Temporal lobe (tissue), 2 donors: ENCODE data around the genes MBD3L1 and COL5A3.

DNA sequence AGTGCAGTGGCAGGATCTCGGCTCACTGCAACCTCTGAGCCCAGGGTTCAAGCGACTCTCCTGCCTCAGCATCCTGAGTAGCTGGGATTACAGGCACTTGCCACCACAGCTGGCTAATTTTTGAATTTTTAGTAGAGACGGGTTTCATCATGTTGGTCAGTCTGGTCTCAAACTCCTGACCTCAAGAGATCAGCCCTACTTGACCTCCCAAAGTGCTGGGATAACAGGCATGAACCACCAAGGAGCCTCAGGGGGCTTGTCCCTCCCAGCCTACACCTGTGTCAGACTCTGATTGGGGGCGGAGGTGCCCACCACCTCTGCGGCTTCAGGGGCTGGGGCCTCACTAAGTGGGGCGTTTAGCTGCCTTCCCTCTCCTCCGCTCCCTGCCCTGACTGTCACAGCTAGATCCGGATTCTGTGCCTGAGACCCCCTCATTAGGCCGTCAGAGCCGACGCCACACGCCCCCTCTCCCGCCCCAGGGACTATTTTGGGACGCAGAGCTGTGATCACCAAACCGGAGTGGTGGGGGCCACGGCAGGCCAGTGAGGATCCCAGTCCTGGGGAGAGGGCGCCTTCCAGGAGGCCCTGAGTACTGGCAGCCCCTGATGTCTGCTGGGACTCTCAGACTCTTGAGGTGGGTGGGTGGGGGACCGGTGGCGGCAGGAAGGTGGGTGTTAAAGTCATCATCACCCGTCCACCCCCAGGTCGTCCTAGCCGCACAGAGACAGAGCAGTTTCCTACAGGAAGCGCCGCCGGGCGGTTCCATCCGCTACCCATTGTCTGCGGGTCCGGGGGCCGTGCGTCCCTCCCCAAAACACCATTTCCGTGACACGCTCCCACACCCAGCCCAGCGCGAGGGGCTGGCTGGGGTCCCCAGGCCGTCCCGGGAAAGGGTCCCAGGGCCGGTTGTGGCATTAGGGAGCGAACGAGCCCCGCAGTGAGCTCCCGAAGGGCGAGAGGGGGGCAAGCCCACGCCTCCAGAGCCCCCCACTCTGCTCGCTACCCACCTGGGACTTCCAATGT, 707 bp downstream of the KANK3 start:
- RAMPAGE, long total RNA: no peak

GRCh38 chr19:8370466-8371221, 6.7 kb downstream of the ANGPTL4 start:
- RAMPAGE, long total RNA: no peak

DNA sequence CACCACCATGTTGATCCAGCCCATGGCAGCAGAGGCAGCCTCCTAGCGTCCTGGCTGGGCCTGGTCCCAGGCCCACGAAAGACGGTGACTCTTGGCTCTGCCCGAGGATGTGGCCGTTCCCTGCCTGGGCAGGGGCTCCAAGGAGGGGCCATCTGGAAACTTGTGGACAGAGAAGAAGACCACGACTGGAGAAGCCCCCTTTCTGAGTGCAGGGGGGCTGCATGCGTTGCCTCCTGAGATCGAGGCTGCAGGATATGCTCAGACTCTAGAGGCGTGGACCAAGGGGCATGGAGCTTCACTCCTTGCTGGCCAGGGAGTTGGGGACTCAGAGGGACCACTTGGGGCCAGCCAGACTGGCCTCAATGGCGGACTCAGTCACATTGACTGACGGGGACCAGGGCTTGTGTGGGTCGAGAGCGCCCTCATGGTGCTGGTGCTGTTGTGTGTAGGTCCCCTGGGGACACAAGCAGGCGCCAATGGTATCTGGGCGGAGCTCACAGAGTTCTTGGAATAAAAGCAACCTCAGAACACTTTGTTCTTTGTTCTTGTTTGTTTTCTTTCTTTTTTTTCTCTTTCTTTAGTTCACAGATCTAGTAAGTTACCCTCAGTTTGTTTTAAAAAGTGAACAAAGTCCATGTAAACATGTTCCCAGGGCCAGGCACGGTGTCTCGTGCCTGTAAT, 10.0 kb downstream of the ANGPTL4 start:
- RAMPAGE, long total RNA: no peak

DNA sequence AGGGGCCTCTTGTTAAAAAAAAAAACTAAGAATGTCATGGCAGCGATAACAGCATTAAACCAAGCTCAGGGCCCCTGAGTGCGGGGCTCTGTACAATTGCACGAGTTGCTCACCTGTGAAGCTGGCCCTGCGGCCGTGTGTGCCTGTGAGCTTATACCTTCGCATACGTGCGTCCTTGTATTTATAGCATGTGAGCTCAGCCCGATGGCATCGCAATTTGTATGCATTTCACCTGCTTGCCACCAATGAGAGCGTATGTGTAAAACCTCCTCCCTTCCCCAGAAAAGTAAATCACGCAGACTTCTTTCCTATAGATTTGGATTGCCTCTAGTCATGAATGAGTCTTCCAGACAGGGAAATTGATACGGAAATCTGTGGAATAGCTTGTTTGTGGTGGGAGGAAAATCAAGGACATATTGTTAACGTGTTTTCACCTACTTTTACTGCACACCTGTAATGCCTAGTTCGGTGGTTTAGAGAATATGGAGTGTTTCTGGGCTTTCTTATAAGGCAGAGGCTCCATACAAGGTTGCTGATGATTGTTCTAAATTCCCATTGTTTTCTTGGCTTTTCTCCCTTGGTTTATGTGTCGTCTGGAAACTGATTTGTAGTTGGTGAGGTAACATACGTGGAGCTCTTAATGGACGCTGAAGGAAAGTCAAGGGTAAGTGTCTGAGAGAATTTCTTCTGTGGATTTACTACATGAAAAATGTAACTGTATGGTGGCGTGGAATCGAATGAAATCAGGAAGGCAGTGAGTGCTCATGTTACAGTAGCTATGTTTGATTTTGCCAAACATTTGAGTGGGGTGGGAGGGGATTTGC, 17.4 kb downstream of the HNRNPM start:
- RAMPAGE, long total RNA: no peak

- RAMPAGE, long total RNA: no peak
These were observed 21.4 kb downstream of the PRAM1 start for GRCh38 chr19:8481026-8481469.

GRCh38 chr19:8592911-8593305, 15.7 kb upstream of the MYO1F start:
- RAMPAGE, long total RNA: no peak

- RAMPAGE, long total RNA: no peak
These were observed 12.1 kb downstream of the ACTL9 start for GRCh38 chr19:8686481-8686864.

DNA sequence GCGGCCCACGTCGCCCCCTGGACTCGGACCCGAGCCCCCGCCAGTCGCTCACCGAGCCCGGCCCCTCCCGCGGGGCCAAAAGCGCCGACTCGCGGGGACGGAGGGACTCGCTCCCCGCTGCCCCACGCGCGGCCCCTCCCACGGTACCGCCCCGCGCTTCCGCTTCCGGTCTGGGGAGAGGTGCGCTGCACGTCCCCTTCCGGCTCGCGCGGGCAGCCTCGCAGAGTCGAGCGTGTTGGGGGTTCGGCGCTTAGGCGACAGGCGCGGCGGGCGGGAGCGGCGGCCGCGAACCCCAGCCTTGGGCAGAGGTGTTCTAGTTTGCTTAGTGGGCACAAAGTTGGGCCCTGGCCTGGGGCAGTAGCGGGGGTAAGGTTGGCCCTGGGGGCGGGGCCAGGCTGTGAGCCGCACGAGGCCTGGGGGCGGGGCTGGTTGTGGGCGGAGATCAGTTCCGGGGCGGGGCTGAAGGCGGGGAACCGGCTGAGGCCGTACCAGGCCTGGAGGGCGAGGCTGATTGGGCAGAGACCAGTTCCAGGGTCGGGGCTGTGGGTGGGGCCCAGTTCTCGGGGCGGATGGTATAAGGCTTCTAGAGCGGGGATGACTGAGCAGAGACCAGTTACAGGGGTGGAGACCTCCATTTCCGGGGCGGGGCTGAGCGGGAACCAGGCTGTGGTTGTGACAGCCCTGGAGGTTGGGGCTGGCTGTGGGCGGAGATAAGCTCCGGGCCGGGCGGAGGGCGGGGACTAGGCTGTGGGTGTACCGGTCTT, at the start of gene MBD3L1:
Gene MBD3L1 (plus strand): TSS at position 221 of the 764 bp plus-strand sequence.
- RAMPAGE, long total RNA: no peak

- RAMPAGE, long total RNA: no peak
These were observed 33.0 kb upstream of the OR1M1 start for GRCh38 chr19:9053834-9054187.

DNA sequence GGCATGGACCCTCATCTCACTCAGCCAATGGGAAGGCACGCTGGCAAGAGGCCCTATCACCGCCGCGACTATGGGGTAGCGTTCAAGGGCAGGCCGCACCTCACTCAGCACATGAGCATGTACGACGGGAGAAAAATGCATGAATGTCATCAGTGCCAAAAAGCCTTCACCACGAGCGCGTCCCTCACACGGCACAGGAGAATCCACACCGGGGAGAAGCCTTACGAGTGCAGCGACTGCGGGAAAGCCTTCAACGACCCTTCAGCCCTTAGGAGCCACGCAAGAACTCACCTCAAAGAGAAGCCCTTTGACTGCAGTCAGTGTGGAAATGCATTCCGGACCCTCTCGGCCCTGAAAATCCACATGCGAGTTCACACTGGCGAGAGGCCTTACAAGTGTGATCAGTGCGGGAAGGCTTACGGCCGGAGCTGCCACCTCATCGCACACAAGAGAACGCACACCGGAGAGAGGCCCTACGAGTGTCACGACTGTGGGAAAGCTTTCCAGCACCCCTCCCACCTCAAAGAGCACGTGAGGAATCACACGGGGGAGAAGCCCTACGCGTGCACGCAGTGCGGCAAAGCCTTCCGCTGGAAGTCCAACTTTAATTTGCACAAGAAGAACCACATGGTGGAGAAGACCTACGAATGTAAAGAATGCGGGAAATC, 18.5 kb upstream of the OR7D2 start:
- RAMPAGE, long total RNA: no peak

- RAMPAGE, long total RNA: no peak
These were observed 2.0 kb downstream of the ZNF562 start for GRCh38 chr19:9672672-9673607.

DNA sequence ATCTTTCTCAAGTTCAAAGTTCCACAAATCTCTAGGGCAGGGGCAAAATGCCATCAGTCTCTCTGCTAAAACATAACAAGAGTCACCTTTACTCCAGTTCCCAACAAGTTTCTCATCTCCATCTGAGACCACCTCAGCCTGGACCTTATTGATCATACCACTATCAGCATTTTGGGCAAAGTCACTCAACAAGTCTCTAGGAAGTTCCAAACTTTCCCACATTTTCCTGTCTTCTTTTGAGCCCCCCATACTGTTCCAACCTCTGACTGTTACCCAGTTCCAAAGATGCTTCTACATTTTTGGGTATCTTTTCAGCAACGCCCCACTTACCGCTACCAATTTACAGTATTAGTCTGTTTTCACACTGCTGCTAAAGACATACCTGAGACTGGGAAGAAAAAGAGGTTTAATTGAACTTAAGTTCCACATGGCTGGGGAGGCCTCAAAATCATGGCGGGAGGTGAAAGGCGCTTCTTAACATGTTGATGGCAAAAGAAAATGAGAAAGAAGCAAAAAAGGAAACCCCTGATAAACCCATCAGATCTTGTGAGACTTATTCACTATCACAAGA, 2.3 kb downstream of the FBXL12 start:
- RAMPAGE, long total RNA: no peak

DNA sequence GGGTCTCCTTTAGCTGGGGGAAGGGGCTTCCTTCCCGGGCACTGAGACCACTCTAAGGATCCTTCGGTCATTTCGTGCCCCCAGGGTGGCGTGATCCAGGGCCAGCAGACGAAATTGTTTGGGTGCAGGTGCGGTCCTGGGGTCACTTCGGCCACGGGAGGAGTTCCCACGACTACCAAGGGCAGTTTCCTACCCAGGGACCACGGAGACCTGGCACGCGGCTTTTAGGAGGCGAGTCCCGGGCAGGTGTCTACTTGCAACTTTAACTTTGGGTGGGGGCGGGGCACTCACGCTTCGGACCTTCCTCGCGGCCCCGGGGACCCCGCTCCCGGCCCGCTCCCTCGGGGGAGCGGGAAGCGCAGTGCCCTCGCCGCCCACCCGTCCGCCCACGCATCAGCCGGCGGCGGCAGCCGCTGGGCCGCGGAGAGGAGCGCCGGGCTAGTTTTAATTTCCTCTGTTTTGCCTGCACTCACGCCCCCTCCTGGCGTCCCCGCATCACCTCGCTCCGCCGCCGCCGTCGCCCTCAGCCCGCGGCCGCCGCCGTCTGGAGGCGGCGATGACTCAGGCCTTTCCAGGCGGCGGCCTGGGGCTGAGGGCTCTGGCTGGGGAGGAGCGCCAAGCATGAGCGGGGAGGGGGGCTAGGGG, 21.8 kb downstream of the OLFM2 start:
- RAMPAGE, long total RNA: no peak

DNA sequence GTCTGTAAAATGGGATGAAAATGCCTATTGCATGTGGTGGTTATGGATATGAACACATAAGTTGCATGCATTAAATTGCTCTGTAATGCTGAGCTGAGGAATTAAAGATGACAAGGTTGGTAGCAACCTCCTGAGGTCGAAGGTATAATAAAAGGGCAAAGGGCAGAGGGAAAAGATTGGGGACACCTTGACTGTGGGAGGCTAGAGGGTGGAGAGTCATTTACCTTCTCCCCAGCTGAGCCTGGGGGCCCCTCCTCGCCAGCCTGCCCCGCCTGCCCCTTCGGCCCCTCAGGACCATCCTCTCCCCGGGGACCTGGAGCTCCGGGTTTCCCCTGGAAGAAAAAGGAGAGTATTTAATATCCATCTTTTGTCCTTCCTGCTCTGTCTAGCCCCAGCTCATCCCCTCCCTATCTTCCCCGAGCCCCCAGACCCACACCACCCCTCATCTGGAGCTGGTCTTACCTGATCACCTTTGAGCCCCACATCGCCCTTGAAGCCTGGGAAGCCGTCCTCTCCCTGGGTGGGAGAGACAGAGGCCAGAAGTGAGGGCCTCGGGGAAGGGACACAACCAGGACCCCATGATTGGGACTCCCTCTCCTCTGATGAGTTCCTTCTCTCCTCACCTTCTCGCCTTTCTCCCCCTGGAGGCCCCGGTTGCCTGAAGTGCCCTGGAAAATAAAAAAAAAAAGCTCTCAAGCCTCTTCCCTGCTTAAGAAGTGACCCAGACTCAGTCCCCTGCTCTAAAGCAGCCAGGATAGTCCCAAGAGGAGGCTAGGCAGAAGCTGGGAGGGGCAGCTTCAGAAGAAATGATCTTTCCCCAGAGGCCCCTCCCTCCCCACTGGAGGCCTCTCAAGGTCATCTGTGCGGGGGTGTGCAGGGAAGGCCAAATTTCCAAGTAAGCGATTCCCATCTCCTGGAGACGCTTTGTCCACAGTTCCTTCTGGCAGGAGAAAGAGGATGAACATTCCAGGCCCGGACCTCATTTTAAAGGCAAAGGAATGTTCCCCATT, 23.9 kb downstream of the COL5A3 start:
- RAMPAGE, long total RNA: no peak

GRCh38 chr19:10010062-10010845, at the start of gene COL5A3:
TSS of gene COL5A3 (minus strand) at chr19:10010504.
- RAMPAGE, long total RNA: no peak

- RAMPAGE, long total RNA: no peak
These were observed 3.0 kb upstream of the ICAM1 start for GRCh38 chr19:10267913-10268422.

DNA sequence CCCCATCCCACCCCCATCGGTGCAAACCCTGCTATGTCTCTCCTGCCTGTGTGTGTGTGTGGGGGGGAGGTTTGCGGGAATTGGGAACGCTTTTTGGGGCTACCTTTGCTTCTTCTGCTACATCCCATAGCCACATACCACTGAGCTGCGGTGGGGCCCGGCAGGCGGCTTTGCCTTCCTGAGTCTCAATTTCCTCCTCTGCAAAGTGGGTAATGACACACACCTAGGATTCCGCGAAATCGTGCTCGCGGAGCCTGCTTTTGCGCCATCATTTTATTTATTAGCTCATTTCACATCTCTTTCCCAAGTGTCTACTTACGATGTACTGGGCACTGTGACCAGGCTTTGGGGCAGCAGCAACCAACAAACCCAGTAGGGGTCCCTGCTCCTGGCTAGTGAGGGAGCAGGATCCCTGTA, 2.1 kb upstream of the CDC37 start:
- RAMPAGE, long total RNA: no peak

GRCh38 chr19:10420823-10421648, 698 bp downstream of the PDE4A start:
- RAMPAGE, long total RNA: no peak

DNA sequence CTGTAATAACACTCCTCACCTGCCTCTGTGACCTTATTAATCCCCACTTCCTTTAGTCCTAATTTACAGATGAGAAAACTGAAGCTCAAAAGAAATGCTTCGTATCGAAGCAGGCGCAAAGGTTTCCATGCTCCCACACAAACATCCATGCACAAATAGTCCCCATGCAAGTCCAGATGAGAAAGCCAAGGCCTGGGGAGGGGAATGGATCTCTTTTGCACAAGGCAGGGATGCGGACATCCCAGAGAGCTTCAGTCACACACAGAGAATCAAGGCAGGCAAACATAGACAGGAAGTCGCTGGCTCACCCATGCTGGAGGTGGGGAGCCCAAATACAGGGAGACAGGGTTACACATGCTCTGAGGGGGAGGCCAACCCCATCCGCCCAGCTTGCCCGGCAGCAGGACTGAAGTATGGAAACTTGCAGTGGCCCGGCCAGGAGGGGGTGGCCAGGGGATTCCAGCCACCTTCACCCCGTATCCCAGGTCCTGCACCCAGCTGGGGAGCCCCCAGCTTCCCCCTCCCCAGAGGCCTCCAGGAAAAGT, 442 bp downstream of the S1PR5 start:
- RAMPAGE, long total RNA: no peak

DNA sequence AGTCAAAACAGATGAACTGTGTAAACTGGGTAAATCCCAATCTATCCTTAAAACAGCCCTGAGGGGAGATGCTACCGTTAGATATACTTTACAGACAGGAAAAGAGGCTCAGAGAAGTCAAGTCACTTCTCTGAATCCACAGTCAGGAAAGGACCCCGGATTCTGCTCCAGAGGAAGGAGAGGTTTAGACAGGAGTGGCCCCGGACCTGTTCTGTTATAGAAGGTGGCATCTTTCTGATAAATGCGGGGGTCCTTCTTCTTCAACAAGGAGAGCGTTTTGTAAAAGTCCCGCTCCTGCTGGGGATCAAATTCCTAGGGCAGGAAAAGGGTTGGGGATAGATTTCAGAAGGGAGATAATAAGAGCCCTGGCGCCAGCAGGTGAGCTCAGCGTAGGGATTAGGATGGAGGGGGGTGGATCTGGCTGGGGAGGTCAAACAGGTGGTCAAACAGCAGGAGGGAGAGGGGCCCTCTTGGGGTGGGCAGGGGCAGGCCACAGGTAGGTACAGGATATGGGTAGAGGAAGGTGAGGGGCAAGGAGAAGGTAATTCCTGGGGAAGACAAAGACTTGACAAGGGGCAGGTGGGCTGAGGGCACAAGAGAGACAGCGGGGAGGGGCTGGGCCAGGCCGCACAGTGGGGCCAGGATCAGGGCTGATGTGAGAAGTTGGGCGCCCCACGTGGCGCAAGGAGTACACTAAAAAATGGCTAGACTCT, 931 bp downstream of the KRI1 start:
- RAMPAGE, long total RNA: no peak